GM06990 (cell line): ENCODE measurements around a stretch of chr2.

GRCh38 chr2:10374247-10374976 lies 71.7 kb downstream of the HPCAL1 start:
- RRBS: no CpG with 5 or more reads among the region's 15 CpGs

DNA sequence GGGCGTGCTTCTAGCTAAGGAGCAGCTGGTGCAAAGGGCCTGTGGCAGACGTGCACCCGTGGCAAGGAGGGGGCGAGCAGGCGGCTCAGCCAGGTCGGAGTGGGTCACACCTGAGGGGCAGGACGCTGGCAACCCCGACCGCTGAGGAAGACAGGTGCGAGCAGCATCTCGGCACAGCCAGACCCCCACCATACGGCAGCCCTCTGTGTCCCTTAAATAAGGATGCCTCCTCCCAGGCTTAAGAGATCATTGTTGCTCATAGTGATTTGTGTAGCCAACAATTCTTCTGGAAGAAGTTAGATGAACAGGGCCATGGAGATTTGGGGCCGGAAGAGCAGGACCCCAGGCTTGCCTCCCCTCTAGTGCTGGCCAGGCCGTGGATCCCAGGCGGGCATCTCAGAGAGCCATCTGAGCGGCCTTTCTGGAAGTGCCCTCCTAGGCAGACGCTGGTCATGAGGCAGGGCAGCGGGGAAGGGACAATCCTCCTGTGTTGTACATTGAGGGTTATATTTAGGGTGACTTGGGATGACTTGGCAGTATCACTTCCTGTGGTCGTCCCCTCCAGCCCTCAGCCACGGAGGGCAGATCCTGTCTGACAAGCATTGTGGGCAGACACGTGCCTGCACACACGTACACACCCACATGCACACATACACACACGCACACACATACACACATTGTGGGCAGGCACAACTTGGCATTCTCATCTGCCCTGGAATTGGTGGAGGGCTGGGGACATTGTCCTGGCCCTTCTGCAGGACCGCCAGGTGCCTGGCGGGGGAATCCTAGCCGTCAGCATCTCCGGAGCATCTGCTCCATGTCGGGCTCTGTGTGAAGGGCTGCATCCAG lies 47.8 kb downstream of the ODC1 start:
- RRBS: 88% methylated on average over 2 of the region's 28 CpGs

DNA sequence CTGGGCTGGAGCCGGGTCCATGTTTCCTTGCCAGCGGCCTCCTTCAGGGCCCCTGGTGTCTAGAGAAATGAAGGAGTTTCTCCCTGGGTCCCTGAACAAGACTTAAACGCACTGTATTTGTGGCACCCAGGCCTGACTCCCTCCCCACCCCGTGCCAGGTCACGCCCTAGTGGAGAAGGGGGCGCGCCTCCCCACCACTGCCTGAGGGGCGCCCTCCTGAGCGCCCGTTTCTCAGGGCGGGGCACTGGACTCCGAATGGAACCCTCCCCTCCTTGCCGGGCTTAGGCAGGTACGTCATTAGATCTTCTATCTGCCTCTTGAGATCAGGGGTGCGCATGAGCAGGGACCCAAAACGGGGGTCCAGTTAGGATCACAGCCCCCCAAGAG lies 16.3 kb downstream of the ODC1 start:
- RRBS: no CpG with 5 or more reads among the region's 16 CpGs

DNA sequence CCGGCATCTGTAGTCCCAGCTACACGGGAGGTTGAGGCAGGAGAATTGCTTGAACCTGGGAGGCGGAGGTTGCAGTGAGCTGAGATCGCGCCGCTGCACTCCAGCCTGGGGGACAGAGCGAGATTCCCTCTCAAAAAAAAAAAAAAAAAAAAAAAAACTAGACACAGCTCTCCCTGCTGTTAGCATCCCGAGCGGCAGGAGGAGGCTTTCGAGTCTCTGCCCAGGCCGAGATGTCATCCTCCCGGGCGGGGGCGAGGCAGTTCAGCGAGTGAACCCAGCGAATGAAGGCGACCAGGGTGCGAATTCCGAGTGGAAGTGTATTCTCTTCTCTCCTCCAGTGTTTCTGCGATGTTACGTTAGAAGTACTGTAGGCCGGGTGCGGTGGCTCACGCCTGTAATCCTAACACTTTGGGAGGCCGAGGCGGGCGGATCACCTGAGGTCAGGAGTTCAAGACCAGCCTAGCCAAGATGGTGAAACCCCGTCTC lies 552 bp upstream of the NOL10 start:
- RRBS: no CpG with 5 or more reads among the region's 28 CpGs

DNA sequence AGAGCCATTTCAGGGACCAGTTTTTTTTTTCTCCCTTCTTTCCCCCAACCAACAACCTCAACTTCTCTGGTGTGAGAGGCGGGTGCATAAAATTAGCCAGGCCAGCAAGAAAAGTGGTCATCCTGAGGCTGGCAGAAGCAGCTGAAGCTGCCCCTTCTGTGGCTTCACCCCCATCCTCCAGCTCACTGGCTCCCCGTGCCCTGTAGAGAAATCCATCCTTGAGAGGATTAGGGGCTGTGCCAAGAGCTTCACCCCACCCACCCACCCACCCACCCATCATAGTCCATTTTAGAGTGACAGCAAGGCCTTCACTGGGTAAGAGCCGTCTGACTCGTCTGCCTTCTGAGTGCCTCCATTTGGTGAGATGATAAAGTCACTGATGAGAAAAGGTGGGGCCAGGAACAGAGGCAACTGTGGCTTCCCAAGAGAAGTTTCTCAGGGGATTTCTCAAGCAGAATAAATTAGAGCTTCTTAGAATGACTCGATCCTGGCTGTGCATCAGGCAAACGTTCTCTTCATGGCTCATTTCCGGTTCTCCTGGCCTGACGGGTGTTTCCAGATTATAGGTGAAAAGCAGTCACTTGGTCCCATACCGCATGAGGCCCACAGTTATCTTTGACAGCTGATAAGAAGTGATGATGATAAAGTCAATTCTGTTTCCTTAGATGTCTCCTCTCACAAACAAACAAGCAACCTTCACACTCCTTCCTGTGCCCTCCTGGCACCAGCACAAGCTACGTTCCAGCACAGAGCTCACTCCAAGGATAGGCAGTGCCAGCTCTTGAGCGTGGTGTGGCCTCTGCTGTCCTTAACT lies 38.0 kb upstream of the KCNF1 start:
- RRBS: no CpG with 5 or more reads among the region's 11 CpGs

- RRBS: no CpG with 5 or more reads among the region's 17 CpGs
Measured at GRCh38 chr2:10877773-10878370, 33.9 kb upstream of the KCNF1 start.

GRCh38 chr2:11131938-11132550 lies 884 bp upstream of the C2orf50 start:
- RRBS: no CpG with 5 or more reads among the region's 16 CpGs

DNA sequence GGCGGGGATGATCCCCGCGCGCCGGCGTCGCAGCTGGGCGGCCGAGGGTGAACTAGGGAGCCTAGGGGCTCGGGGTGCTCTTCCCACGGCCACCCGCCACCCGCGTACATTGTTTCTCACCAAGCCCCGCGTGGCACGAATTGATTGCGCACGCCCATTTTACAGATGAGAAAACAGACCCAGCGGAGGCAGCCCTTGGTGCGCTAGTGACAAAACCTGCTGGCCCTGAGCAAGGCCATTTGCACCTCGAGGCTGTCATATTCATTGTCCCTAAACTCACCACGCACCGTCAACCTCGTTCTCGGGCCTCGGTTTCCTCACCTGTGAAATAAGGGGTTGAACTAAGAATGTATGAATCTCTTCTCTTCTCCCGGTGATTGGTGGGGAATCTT lies 505 bp downstream of the SLC66A3 start:
- RRBS: 6% methylated on average over 5 of the region's 28 CpGs

- RRBS: no CpG with 5 or more reads among the region's 7 CpGs
Measured at GRCh38 chr2:11197301-11197975, 42.2 kb downstream of the SLC66A3 start.

DNA sequence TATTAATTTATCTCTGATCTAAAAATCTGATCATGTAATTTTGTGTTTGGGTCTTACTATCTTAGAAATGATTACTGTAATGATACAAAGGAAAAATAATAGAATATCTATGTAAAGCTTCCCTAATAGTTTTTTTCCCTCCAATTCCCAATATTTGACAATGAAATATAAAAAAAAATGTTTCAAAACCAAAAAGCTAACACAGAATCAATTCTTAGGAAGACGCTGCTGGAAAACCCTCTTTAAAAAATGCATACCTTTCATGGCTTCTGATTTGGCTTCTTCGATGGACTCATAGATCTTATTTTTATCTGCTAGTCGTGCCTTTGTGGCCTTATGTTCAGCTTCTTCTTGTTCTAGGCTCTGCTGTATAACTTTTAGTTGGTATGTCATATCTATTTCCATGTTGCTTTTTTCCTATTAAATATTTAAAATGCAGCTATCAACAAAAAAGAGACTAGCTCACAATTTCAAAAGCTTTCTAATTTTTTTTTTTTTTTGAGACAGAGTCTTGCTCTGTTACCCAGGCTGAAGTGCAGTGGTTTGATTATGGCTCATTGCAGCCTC lies 56.2 kb downstream of the SLC66A3 start:
- RRBS: no CpG with 5 or more reads among the region's 3 CpGs

GRCh38 chr2:11375863-11376230 lies 31.4 kb upstream of the ROCK2 start:
- RRBS: no CpG with 5 or more reads among the region's 3 CpGs

GRCh38 chr2:11405860-11406619 lies 59.9 kb downstream of the E2F6 start:
- RRBS: 84% methylated on average over 4 of the region's 13 CpGs

DNA sequence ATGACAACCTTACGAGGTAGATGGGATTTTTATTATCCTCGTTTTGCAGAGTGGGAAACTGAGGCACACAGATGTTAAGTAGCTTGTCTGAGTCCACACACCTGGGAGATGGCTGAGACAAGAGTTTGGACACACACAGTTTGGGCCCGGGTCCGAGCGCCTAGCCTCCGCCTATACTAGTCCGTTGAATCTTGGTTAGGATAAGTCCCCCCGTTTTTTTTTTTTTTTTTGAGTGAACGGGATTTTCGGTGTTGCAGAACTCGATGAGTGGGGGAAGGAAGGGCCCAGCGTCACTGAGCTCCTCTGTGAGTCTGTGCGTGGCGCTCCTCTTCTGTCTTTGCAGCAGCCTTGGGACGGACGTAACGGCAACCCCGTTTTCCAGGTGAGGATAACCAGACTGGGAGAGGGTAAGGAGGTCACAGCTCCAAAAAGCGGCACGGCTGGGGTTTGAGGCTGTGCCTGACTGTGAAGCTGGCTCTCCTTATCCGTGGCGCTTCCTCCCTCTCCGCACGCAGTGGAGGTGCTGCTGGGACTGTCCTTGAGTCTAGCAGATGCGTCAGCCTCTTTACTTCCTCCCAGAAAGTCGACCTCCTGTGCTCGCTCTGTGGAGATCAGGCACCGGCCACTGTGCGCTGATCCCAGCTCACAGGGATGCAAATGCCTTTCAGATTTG lies 29.8 kb upstream of the E2F6 start:
- RRBS: no CpG with 5 or more reads among the region's 29 CpGs

GRCh38 chr2:11553925-11554307 lies 20.1 kb downstream of the GREB1 start:
- RRBS: no CpG with 5 or more reads among the region's 3 CpGs

GRCh38 chr2:11701789-11702441 lies 31.9 kb upstream of the NTSR2 start:
- RRBS: no CpG with 5 or more reads among the region's 14 CpGs

DNA sequence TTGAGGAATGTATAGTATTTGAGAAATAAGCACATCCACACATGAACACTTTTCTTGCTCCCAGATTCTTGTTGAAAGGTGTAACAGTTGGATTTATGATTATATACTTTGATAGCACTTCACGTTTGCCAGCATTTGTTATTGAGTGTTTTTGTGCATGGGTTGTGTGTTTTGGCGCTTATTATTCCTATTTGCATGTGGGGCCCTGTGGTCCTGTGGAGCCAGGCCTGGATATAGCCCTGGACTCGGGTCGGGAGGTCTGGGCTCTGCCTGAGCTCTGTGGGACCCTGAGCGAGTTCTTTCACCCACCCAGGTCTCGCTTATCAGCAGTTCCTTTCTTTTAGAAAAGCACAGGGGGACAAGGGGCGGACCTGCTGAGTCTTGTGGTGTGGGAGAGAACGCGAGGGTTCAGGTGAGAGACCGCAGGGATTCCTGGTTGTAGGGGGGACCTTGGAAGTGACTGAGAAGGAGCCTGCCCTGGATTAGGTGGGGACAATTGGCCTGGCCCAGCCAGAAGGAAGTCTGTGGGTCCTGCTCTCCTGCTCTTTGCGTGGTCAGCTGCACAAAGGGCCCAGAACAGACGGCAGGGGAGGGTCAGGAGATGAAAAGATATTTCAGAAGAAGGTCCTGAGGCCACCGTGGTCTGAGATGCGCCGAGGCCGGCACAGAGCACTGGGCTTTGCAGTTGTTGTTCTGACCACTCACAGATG lies 1.4 kb downstream of the LPIN1 start:
- RRBS: no CpG with 5 or more reads among the region's 16 CpGs

- RRBS: no CpG with 5 or more reads among the region's 13 CpGs
Measured at GRCh38 chr2:11826235-11827380, 80.2 kb downstream of the LPIN1 start.

DNA sequence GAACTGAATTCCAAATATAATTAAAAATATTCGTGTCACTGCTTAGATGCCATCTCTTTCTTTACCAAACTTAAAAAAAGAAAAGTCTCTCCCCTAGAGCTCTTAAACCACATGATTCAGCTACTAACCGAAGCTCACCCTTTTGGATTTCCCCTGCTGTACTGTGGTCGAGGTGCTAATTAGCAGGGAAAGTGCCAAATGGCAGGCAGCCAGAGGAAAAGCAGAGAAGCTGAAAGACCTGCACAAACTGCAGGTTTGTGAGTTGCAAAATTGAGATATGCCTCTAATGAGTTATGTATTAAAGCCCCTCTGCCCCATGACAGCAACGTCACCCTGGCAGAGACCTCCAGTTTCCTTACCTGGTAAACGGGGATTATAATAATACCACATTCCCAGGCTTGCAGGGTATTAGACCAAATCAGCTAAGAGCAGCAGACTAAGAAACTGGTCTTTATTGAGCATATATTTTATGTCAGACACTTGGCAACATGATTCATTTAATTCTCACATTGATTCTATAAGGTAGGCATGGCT lies 259.6 kb downstream of the LPIN1 start:
- RRBS: no CpG with 5 or more reads among the region's 5 CpGs

- RRBS: no CpG with 5 or more reads among the region's 9 CpGs
Measured at GRCh38 chr2:12034333-12034950, 288.0 kb downstream of the LPIN1 start.

DNA sequence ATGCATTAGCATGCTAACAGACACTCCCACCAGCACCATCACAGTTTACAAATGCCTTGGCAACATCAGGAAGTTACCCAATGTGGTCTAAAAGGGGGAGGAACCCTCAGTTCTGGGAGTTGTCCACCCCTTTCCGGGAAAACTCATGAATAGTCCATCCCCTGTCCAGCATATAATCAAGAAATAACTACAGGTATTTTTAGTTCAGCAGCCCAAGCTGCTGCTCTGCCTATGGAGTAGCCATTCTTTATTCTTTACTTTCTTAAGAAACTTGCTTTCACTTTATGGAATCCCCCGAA lies 337.6 kb downstream of the LPIN1 start:
- RRBS: no CpG with 5 or more reads among the region's 2 CpGs